ENCODE measurements around a stretch of chr3.

DNA sequence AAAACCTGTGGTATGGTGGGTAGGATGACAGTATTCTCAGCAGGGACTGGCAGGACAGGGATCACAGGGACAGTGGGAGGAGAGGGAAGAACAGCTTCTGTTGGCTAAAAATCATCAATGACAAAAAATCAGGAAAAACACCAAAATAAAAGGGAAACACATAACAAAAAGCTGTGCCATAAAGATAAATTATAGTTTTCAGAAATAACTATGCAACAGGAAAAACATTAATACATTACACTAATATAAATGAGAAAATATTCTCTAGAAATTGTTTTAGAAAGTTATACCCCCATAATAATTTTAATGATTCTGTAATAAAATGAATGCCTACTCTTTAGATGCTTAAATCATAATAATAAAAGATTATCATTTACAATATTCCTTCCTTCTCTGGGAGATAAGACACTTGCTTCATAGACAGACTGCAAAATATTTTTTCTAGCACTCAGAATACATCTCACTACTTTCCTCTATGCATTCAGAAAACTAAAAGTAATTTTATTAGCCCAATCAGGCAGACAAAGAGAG is 132.1 kb upstream of the MELTF start:
CAGE:
- cytosol, long polyA plus RNA: no peak
- long polyA plus RNA: no peak
- nucleus, long polyA plus RNA: start-site peak on the minus strand centred at position 466 of the sequence, 613 bp wide, 14 and 45 reads in 2 replicates

DNA sequence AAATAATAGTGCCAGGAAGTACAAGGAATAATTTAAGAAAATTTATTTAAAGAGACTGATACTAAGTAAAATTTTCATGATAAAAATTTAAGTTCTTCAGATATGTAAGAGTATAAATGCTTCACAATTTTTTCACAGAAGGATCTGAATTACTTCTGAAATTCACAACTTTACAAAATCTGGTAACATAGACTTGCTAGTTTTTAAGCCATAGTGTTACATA is 123.2 kb downstream of the DLG1 start:
CAGE:
- cytosol, long polyA plus RNA: no peak
- long polyA plus RNA: no peak
- nucleus, long polyA plus RNA: no peak

DNA sequence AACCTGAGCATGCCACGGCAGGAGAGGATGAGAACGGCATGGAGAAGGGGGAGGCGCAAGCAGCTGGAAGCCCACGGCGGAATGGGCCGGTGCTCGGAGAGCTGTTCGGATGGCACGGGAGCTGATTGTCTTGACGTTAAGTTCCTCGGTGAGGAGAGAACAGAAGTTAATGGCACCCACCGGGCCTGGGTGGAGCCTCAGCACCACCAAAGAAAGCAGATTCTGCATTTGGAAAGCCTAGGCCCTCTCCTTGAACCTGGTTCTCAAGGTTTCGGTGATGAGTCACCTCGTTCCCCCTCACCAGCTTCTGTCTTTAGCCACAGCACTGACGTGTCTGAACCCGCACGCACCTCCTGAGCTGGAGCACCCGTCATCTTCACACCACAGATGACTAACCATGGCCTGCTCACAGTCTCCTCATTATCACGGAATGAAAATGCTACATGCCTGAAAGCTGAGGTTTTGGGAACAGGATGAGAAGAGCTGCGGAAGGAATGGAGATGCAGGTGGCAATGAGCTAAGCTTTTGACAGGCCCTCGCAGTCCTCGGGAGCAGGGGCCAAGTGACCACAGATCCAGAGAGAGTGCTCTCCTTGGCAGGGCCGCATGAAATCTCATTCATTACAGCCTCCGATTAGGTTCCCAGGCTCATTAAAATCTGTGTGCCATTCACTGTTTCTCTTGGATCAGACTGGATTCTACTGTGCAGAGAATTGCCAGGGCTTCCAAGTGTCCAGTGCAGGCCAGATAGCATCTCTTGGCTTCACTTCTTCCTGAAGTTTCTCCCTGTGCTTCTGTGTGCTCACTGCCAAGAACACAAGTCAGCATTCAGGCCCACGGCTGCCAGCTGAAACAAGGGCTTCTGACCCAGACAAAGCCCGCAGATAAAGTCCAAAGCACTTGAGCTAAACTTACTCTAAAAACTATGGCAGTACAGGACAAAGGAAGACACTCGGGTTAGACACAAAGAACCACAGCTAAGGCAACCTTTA is 96.3 kb upstream of the DLG1 start:
- RRBS: 96% methylated on average over 6 of the region's 27 CpGs
CAGE:
- cytosol, long polyA plus RNA: no peak
- long polyA plus RNA: no peak
- nucleus, long polyA plus RNA: no peak

DNA sequence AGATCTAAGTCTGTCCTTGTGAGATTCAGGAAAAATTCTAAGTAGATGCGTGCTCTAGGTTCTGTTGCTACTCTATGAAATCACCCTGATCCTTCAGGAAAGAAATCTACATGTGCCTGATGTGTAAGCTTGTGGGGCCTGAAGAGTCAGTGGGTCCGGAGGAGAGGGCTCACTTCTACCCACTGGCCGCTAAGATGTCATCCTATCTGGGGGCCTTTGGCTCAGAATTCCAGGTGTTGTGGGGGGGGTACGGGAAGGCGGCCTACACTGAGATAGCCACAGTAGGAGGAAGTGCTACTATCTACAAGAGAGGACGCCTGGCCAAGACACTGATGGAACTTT is 111.7 kb downstream of the BDH1 start:
- RRBS: no CpG with 5 or more reads among the region's 6 CpGs
CAGE:
- cytosol, long polyA plus RNA: no peak
- long polyA plus RNA: no peak
- nucleus, long polyA plus RNA: no peak

GRCh38 chr3:197458233-197458676 is 97.5 kb downstream of the BDH1 start:
- RRBS: no CpG with 5 or more reads among the region's 11 CpGs
CAGE:
- cytosol, long polyA plus RNA: no peak
- long polyA plus RNA: no peak
- nucleus, long polyA plus RNA: no peak

DNA sequence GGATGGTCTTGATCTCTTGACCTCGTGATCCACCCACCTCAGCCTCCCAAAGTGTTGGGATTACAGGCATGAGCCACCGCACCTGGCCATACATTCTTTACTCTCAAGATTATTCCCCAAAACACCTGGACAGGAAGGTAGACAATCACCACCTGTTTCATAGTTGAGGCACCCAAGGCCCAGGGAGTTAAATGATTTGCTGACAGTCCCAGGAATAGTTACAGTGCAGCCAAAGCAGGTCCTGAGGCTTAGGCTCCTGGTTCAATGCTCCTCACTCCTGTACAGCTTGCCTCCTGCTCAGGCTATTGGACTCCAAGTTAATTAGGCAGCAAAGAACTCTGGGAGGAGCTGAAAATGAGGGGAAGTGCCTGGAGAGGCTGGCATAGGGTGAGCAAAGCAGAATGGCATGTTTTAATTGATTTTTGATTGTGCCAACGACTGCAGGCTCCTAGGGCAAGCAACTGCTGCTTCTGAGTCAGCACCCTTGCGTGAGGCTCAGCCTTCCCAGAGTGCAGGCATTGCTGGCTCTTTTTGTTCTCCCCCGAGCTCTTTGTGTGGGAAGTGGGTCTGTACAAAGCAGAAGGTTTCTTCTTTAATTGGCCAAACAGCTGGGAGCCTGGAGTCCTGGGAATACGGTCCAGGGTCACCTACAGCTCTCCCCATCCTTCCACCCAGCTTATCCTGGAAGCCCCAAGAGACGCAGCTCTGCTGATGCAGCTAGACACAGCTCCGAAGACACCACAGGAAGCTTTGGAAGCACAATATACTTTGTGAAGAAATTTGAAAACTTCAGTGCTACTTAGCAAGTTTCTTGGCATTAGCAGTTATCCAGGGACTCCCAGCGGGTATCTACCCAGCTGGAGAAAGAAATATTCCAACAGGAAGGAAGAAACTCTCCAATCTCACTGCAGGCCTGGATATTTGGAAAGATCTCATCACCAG is 77.0 kb downstream of the BDH1 start:
- RRBS: no CpG with 5 or more reads among the region's 9 CpGs
CAGE:
- cytosol, long polyA plus RNA: no peak
- long polyA plus RNA: no peak
- nucleus, long polyA plus RNA: no peak

GRCh38 chr3:197750550-197751209 is 997 bp downstream of the FYTTD1 start:
- RRBS: no CpG with 5 or more reads among the region's 38 CpGs
CAGE:
- cytosol, long polyA plus RNA: no peak
- long polyA plus RNA: no peak
- nucleus, long polyA plus RNA: no peak

- RRBS: no CpG with 5 or more reads among the region's 16 CpGs
CAGE:
- cytosol, long polyA plus RNA: no peak
- long polyA plus RNA: no peak
- nucleus, long polyA plus RNA: no peak
Measured at GRCh38 chr3:198079740-198080238, 119.8 kb downstream of the LMLN start.